Measurements from ENCODE around the genes CUEDC1 and RNF43.

DNA sequence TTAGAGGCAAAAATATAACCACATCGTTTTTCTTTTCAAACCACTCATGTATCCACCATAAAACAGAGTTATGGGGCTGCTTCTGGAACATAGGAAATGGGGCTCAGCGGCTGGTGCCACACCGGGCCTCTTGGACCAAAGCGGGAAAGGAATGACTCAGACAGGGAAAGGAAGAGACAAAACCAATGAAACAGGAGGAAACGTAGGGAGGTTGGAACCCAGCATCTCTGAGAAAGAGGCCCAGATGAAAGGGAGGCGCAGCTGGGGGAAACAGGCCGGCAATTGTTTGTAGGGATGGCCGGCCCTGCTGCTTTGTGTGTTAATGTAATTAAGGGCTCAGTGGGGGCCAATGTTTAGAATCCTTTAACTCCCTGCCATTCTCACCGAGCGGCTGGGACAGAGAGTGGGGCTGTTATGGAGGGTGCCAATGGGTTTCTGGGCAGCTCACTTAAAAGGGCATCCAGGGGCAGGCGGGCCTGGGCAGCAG is 28.4 kb downstream of the CUEDC1 start:
- PRO-cap: no peak

DNA sequence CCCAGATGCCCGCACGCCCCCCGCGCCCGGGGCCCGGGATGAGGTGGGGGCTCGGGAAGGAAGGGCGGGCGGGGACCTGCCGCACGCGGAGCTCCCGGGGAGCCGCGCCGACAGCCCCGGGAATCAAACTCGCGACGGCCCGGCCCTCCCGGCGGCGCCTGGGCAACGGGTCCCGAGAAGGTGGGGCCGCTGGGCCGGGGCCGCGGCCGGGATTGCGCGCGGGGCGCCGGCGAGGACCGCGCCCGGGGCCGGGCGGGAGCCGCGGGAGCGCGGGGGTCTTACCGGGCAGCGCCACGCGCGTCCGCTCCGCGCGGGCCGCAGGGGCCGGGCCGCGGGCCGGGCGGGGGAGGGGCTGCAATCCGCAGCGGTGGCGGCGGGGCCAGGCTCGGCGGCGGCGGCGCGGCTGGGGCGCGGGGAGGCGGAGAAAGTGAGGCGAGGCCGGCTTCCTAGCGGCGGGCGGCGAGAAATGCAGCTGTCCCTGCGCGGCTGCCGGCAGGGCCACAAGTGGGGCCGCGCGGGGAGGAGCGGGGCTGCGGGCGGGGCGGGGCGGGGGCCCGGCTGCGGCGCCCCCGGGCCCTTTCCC is at the start of gene CUEDC1:
Gene CUEDC1, minus strand, starts transcription at position 470 of the 583 bp plus-strand sequence.
- PRO-cap: bidirectional peak, plus-strand start at position 475 of the sequence, minus-strand start at position 461 of the sequence

GRCh38 chr17:57971960-57972913 is 15.8 kb downstream of the VEZF1 start:
- PRO-cap: no peak

DNA sequence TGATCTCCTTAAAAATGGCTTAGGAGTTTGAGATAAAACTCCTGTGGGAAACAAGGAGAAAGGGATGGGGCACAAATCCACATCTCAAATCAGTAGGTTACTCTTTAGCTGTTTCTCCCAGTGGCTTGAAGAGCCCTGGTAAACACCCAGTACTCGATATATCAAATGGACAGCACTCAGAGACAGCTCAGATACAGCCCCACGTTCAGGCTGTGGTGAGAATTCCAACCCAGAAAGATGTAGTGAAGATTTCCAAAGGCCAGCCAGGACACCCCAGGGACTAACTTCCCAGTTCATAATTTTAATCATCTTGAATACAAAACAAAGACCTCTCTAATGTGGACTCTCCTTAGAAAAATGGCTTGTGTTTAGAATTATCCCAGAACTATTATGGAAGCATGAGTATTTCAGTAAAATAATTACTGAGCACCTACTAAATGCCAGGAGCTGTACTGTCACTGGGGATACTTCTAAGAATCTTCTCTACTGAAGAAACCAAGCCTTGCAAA is 6.4 kb upstream of the VEZF1 start:
- PRO-cap: no peak

DNA sequence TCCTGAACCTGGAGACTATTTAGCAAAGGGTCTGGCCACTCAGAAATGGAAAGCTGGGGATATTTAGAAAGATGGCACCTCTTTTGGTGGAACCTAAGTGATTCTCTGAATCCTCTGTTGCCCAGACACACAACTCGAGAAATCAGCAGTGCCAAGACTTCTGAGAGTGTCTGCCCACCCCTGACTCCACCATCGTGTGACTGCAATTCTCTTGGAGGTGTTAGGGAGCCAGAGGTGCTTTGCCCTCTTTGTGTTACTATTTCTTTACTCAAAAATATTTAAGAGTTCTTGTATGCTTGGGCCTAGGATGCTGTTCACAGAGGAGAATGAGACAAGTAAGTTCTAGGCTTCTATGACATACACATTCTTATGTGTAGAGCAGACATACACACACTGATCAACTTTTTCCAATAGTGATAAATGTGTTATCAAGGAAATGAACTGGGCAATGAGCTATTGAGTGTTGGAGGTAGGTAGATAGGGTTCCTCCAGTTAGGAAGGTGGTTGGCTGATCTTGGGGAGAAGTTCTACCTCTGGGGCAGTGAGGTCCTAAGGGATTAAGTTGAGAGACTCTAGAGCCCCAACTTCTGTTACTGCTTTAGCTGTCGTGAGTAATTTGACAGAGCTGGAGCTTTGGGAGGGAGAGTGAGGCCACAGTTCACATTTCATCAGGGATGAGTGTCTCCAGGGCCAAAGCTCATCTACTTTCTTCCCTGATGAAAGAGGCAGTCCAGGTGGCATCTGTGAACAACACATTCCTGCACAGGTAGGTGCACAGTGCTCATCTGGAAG is 8.6 kb downstream of the DYNLL2 start:
- PRO-cap: no peak

GRCh38 chr17:58249302-58250113 is 11.1 kb downstream of the LPO start:
- PRO-cap: no peak

- PRO-cap: no peak
Measured at GRCh38 chr17:58327746-58328424, 710 bp downstream of the TSPOAP1 start.

DNA sequence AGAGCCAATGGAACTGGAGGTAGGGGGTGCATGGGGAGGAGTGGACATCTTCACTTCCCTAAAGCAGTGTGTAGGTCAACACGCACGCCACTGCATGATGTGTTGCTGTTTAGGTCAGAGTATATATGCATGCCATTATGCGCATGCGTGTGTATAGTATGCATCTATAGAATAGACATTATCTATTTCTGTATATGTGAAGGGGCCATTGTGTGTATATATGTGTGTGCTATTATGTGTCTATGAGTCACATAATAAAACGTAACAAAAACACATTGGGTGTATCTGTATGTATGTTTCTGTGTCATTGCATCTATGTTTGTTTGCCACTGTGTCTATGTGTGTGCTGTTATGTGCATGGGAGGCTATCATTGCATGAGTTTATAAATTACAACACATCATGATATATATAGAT is 1.1 kb upstream of the TSPOAP1 start:
- PRO-cap: no peak

DNA sequence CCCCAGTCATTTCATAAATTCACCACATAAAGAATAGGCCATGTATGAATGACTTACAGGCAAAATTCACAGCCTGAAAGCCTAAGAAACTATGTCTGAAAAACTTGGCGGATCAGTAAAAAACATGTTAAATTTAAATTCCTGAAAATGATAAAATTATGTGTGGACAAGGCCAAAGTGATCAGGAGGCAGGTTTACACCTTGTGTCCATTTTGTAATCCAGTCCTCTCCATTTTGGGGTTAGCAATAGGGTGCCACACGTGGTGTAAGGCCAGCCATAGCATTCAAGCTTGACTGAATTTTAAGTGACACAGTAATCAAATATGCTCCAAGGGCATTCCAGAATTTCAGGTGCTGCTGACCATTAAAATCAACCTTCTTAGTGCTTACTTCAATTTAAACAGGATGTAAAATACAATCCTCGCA is 2.8 kb downstream of the RNF43 start:
- PRO-cap: no peak

GRCh38 chr17:58415701-58416135 is 1.6 kb downstream of the RNF43 start:
- PRO-cap: no peak

DNA sequence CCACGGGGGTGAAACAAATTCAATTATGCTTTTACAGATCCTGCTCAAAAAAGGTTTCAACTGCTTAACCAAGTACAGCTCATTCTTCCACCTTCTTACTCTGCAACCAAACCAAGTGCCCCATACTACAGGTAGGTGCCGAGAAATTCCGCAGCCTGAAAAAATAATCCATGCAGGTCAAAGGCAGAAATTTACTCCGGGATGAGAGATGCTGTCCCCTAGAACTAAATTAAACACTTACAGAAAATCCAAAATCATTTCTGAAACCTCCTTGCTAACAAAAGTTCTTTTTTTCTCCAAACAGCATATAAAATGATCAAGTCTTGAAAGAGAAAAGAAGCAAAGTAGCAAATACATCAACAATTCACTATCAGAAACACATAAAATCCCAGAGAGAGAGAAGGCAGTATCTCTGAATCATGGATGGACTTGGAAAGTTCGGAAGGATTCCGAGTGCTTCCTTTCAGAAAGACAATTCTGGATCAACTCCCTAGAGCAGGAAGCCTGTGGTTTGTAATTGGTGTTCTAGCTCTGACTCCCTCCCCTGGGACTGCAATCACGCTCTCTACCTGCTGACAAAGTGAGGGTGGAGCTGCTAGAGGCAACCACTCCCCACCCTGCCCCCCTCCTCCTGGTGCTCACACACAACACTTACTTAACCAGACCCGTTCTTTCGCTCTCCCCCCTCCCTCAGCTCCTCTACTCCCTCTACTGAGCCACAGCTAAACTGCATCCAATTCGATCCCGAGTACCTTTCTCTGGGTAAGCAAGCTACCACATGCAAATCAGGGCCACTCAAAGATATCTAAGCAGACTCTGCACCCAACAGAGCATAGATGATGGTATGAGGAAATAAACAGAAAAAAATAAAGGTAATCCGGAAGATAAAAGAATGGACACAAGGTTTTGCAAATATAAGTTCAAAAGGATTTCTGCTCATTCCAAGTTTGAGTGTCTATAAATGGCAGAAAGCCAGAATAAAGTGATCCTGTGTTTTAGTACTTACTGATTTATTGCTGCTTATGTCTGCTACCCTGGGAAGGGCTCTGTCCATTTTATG is at the start of gene RNF43:
Gene RNF43, minus strand, starts transcription at position 491 of the 1,060 bp plus-strand sequence.
- PRO-cap: bidirectional peak, plus-strand start at position 662 of the sequence, minus-strand start at position 552 of the sequence

- PRO-cap: unidirectional peak, minus-strand start at chr17:58532065
Measured at GRCh38 chr17:58531426-58532732, 12.2 kb downstream of the SEPTIN4 start.

GRCh38 chr17:58534843-58535654 is 9.1 kb downstream of the SEPTIN4 start:
- PRO-cap: no peak

- PRO-cap: no peak
Measured at GRCh38 chr17:59163408-59163797, 7.9 kb downstream of the PRR11 start.

- PRO-cap: no peak
Measured at GRCh38 chr17:59327881-59328455, 3.5 kb upstream of the YPEL2 start.

DNA sequence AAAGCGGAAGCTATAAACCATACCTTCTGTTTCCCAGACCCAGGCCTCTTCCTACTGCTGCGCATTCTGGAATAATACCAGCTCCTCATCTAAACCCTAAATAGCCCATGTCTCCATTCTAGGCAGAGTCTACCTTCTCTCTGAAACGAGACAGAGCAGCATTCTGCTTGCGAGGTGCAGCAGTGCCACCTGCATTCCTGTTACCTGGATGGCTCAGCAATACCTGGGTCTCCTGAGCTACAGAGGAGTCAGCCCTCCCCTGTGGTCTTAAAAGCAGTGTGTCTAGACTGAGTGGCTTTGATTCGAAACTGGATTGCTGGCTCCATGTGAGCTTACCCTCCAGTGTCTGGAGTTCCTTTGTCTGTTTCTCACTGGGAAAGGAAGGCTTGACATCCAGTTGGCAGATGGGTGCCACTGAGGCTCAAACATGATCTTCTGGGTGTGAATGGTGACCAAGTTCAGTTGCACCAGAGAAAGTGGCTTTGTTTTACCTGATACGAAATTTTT is 6.5 kb downstream of the YPEL2 start:
- PRO-cap: no peak

DNA sequence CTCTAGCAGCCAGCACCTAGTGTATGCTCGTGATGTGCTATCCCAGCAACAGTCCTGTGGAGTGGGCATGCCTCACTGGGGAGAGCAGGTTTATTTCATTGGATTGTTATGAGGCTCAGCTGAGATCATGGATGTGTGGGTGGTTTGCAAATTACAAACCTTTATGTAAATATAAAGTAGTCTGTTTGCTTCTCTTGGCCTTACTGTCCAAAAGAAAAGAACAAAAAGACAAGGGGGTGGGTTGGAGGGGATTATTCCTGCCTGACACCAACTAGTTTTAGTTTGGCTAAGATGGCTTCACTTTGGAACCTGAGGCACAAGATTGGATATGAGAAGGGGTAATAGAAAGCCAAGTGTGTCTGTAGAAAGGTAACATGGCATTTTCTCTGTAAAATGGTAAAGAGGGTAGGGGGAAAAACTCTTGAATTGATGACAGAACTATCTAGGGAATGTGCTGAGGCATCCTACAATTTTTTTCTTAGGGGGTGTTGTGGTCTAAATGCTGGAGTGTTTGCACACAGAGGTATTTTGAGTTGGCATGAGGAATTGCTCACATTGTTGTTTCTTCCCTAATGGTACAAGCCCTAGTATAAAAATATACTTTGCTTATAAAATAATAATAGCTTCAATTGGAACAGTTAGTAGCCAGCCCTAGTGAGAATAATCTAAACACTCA is 25.7 kb downstream of the YPEL2 start:
- PRO-cap: no peak

GRCh38 chr17:59362153-59362818 is 30.8 kb downstream of the YPEL2 start:
- PRO-cap: no peak

DNA sequence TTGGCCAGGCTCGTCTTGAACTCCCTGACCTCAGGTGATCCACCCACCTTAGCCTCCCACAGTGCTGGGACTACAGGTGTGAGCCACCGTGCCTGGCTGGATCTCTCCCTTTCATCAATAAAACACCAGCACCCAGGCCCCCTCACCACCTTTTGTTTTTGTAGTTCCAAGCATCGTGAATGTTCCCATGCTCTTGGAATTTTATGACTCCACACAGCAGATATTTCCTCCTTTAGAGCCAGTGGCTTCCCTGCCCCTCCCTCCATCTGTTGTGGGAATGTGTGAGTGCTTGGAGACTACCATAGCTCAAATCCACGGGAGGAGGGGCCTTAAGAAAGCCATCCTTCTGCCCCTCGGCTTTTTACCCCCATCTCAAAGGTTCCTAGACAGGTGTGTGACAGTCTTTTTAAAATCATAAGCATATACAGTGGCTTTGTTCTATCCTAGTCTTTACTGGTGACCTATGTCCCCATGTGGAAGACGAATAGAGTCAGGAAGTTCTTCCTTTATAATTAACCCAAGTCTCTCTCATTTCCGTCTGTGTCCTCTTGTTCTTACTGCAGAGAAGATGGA is 47.2 kb downstream of the YPEL2 start:
- PRO-cap: unidirectional peak, plus-strand start at position 537 of the sequence

- PRO-cap: no peak
Measured at GRCh38 chr17:59399155-59399638, 67.7 kb downstream of the YPEL2 start.